Pericardium (tissue), 1 donor: ENCODE measurements around a stretch of chr17.

GRCh38 chr17:2122418-2123381 is 67.8 kb downstream of the HIC1 start:
- RRBS = no CpG with 5 or more reads among the region's 20 CpGs

- RRBS = no CpG with 5 or more reads among the region's 6 CpGs
Measured at GRCh38 chr17:2188654-2189134, 114.9 kb downstream of the SMG6 start.

- RRBS = no CpG with 5 or more reads among the region's 6 CpGs
Measured at GRCh38 chr17:2213097-2213596, 90.4 kb downstream of the SMG6 start.

- RRBS = no CpG with 5 or more reads among the region's 18 CpGs
Measured at GRCh38 chr17:2215499-2216232, 87.9 kb downstream of the SMG6 start.

- RRBS = no CpG with 5 or more reads among the region's 14 CpGs
Measured at GRCh38 chr17:2240626-2241189, 62.9 kb downstream of the SMG6 start.

DNA sequence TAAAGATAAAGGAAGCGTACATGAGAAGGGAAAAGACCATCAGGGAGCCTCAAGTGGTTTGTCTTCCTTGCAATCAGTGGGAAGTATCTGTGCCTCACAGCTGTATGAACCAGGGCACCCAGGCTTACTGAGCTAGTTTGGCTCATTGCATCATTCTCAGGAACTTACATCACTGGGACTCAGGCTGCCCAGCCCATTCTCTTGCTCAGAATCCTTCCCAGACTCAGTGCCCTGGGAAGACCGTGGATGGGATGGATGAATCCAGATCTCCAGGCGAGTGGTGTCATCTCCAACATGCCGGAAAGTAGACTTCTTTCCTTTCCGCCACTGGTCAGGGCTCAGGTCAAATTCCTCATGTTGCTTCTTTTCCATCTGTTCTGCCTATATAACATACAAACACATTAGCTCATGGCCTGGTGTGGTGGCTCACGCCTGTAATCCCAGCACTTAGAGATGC is 21.1 kb downstream of the SMG6 start:
- RRBS = no CpG with 5 or more reads among the region's 6 CpGs

GRCh38 chr17:2299392-2299607 is 4.3 kb downstream of the SMG6 start:
- RRBS = no CpG with 5 or more reads among the region's 11 CpGs

- RRBS = 2% methylated on average over 6 of the region's 12 CpGs
Measured at GRCh38 chr17:2304101-2304388, 295 bp downstream of the SRR start.

DNA sequence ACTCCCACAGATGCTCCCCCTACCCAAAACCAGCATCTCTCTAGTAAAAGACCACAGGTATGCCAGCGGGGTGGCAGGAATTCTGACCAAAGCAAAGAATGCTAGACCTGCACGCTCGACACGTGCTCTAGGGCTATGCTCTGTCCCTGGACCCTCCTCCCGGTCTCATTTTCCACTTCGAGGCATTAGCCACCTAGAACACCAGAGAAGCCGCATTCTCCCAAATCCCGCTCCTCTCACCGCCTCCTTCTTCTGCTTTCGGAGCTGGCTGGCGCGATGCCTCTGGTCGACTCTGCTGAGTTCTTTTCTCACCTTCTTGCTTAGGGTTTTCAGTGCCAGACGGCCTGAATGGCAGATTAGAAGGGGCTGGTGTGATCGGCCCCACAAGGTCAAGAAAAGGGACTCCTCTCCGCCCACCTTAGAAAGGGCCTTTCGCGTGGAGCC is 438 bp downstream of the TSR1 start:
- RRBS = no CpG with 5 or more reads among the region's 18 CpGs

GRCh38 chr17:2362722-2363145 is 25.4 kb downstream of the SGSM2 start:
- RRBS = no CpG with 5 or more reads among the region's 13 CpGs

DNA sequence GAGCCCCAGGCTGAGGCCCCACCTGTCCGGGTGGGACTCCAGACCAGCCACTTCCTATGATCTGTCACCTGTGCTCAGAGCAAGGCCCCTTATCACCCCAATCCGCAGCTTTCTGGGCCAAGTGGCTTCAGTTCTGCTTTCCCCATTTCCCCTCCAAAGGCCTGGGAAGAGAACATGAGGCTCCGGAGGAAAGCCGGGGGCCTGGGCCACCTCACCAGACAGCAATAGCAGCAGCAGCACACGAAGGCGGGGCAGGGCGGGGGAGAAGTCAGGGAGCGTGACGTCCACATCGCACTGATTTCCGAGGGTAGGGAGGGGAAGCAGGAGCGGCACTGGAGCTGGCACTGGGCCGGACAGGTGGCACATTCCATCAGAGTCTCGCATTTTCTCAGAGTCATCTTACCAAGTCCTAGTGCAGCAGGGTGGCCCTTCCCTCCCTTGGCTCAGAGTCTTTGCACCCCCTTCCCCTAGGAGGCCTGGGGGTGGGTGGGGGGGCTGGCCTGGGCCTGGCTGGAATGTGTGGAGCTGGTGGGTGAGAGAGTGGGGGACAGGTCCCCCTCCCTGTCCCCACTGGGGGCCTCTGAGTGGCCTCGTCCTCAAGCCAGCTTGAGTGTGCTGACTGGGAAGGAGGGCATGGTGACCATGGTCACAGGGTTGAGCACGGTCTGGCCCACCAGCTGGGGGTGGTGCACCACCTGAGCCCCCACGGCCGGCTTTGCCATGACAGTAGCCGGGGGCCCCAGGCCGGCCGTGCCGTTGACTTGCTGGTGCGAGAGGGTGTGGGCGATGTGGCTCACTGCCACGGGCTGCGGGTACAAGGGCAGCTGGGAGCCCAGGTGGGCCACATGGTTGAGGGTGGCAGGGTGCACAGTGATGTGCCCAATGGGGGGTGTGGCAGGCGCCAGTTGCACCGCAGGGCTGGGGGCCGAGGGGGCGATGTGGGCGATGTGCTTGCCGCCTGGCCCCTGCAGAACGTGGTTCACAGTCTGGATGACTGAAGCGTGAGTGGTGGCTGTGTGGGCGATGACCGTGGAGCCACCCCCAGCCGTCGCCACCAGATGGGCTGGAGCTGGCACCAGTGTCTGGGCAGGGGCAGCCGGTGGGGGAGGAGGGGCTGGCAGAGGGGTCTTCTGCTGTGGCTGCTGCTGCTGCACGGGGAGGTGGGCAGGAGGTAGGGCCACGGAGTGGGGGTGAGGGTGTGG is 14.2 kb downstream of the MNT start:
- RRBS = no CpG with 5 or more reads among the region's 41 CpGs

GRCh38 chr17:2435787-2436320 is 35.0 kb upstream of the MNT start:
- RRBS = no CpG with 5 or more reads among the region's 10 CpGs

GRCh38 chr17:2530911-2531834 is 19.5 kb upstream of the METTL16 start:
- RRBS = no CpG with 5 or more reads among the region's 17 CpGs

DNA sequence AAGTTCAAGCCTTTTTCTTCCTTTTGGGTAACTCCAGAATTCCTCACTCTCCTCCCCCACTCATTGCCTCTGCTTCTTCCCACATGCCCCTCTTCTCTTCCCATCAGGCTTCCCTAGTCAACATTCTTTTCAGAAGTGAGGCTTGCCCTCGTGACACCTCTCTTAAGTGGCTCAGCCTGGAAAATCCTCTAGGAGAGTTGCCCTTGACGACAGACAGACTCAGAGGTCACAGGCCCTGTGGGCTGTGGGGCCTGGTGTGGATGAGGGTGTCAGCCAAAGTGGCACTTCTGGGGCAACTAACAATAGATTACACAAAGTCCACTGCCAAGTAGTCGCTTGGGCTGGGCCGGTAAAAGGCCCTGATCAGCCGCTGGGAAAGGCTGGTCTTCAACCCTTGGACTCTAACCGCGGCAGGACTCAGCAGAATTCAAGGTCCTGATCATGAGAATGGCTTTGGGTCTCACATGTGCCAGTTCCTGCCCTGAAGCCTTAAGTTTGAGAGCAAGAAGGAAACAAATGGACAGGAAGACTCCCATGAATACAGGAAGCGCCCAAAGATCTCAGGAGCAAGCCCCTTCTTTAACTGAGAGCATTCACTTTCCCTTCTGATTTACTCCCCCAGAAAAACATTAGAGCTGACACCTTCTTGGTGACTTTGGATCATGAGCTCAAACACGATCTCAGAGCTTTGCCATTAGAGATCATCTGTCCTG is 33.8 kb upstream of the METTL16 start:
- RRBS = no CpG with 5 or more reads among the region's 9 CpGs

DNA sequence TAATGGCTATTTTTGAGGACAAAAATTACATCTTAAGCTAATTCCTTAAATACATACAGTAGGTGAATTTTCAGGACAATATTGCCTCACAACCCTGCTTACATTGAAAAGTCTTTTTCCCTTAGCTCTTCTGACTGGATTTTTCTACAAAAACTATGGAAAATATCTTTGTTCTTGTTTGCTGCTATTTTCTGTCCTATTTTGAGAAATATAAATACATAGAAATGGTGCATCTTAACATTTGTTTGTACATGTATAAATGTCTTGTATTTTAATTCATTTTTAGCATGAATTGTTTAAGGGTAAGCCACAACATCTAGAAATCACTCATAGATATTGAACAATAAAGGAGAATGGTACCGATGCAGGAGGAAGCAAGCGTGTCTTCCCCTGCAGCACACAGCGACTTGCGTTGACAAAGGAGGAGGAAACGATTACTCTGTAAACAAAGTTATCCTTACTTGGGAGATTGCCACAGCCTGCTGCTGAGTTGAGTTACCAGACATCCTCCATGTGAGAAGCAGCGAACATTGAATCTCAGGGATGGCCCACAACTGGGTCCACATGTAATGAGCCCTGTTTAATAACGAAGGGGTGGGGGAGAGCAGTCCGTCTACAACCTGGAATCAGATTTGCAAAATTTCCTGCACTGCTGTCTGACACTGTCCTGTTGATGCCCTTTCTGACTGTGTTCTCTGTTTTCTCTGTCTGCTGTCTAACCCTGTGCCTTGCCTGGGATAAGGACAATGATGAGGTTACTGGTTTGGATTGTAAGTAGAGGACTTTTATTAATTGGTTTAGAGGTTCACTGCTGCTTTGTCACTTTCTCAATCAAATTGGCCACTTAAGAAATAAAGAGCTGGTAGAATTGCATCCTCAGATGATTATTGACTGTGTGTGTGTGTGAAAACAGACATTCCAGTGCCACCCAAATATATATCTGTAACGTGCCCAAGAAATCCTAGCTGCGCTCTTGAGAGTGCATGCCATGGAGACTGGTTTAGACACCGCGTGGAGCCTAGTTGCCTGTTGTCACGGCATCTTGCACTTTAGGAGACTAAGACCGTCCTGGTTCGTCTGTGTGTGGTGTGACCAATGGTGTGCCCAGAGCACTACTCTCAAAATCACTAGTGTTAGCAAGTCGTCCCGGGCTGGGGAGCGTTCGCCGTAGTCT is 27.5 kb downstream of the CLUH start:
- RRBS = no CpG with 5 or more reads among the region's 20 CpGs

DNA sequence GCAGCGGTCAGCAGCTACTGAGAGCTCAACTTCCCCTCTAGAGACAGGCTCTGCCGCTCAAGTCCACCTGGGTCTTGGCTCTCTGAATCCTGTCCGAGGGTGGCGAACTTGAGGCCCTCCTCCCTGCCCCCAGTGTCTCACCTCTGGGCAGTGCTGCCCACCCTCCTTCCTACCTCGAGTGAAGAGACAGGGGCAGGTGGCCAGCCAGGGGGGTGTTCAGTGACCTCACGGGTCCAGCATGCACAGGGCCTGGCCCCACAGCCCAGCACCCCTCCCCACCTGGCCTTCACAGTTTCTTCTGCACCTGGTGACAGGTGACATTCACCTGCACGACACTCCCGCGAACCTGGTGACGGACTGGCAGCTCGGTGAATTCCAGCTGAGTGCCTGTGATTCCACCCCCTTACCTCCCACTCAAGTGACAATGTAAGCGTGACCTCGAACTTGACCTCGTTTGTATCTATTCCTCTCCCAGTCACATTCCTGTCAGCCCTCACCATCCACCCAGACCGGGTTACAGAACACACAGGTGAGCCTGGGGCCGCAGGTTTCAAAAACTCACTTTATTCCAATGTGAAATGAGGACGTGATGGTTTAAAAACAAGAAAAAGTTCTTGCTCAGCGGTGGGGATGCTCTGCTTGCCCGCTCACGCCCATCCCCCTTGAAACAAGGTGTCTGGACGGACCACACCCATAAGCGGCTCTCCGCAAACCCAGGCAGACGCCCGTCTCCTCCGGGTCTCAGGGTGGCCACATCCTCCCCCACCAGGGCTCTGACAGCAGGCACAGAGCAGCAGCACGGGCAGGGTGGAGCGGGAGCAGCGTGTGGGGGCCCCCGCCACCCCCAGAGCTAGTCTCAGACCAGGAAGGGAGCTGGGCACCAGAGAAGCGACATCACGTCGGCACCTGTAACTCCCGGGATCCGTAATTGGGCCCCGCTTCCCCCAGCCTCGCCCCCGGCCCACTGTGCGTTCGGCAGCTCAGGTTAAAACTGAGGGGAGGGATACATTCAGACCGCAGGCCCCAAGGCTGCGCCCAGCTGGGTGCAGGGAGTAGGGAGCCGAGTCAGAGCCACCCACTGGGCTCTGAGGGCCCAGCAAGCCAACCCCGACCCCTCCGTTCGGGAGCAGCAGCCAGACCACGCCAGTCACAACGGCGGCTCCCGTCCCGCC is 22.3 kb downstream of the CLUH start:
- RRBS = 46% methylated on average over 5 of the region's 51 CpGs

GRCh38 chr17:2707615-2708160 is 3.9 kb downstream of the CLUH start:
- RRBS = no CpG with 5 or more reads among the region's 10 CpGs

DNA sequence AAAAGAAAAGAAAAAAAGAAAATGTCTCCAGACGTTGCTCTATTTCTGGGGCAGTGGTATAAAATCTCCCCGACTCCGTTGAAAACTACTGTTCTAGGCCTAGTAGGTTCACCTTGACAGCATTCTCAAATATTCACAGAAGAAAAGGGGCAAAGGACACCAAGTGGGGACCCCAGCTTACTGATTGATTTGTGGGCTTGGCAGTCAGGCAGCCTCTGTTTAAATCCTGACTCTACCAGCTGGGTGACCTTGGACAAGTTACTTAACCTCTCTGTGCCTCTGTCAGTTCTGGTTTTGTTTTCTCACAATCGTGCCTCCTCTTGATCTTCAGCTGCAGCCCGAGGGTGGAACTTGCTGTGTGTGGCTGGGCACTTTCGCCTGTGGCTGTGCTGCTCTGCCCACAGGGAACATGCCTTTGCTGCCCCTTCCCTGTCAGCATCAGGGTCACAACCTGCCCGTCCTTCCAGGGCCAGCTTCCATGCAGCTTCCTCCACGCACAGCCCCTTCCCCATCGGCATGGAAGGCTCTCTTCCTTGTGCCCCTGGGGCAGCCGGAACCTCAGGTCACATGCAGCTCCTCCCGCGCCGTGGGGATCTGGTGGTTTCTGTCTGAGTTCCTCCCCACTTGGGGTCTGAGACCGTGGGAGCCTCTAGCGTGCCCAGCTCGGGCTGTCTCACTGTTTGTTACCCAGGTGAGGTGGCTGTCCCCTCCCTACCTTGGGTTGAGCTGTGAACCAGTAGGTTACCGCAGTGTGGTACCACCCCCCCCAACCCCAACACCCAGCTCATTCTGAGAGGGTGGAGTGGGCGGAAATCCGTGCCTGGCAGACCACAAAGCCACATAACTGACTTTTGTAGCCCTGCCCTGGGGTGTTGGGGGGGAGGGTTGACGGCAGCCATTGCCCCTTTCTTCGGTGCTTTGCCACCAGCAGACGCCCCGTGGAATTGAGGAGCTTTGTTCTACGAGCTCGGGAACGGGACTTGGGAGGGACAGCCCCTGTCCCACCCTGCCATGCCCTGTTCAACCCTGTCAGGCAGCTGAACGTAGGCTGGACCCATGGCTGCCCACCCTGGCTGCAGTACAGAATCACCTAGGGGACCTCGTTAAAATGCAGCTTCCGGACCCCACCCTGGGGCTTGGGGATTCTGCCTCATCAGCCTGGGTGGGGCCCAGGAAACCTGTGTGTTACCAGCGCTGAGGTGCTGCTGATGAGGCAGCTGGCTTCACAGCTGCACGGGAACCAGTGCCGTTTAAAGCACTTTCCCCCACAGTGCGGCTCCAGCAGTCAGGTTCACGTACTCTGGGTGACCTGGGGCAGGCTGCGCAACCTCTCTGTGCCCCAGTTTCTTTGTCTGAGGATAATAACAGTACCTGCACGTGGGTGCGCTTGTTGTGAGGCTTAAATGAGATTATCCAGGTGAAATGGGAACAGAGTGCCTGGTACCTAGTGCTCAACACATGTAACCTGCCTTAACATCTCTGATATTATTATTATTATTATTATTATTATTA is 18.3 kb downstream of the RAP1GAP2 start:
- RRBS = no CpG with 5 or more reads among the region's 37 CpGs

- RRBS = 5% methylated on average over 16 of the region's 55 CpGs
Measured at GRCh38 chr17:2852671-2853270, 56.5 kb downstream of the RAP1GAP2 start.